B cell (primary cell): ENCODE results near the gene NOCT.

GRCh38 chr4:129092661-129093006, 705 bp downstream of the SCLT1 start:
- PRO-cap = no peak
- CAGE, long polyA plus RNA = no peak

DNA sequence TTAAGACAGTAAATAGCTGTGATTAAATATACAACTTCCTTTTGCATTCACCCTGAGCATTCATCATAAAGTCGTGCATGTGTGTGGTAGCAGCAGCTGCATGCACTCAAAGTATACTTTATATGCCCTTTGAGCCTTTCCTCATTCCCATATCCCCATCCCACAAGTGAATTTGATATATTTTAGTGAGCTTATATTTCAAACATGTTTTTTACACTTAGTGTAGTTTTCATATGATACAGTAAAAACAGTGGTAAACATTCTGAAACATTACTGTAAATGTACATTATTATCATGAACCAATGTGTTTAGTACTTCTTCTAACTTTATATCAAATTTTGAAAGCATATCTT, 959.0 kb downstream of the C4orf33 start:
- PRO-cap = no peak
- CAGE, long polyA plus RNA = no peak

- PRO-cap = no peak
- CAGE, long polyA plus RNA = no peak
Measured at GRCh38 chr4:131727307-131727660, 1421.8 kb upstream of the PCDH10 start.

DNA sequence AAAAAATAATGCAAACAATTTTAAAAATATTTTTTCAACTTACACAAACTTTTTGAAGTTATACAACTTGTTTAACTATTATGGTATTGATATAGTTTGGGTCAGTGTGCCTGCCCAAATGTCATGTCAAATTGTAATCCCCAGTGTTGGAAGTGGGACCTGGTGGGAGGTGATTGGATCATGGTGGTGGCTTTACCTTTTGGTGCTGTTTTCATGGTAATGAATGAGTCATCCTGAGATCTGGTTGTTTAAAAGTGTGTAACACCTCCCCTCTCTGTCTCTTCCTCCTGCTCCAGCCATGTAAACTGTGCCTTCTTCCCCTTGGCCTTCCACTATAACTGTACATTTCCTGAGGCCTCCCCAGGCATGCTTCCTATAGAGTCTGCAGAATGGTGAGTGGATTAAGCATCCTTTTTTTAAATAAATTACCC, 886.5 kb upstream of the PCDH10 start:
- PRO-cap = no peak
- CAGE, long polyA plus RNA = no peak

- PRO-cap = no peak
- CAGE, long polyA plus RNA = no peak
Measured at GRCh38 chr4:133152477-133153114, 3.5 kb downstream of the PCDH10 start.

DNA sequence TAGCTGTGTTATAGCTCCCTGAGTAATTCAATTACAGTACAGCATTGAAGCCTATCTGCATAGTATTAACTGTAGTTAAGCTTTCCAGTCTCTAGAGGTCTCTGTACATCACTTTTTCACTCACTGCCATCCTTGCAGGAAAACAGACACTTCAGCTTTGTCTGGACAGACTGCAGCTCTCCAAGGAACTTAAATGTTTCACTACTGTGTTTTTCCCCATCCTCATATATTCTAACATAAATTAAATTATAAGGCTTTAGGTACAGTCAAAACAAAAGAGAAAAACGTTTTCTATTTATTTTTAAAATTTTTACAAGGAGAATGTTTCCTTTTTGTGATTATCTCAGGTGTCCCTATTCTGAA, 407.9 kb downstream of the PCDH18 start:
- PRO-cap = no peak
- CAGE, long polyA plus RNA = no peak

GRCh38 chr4:137811164-137811549, 278.9 kb upstream of the PCDH18 start:
- PRO-cap = no peak
- CAGE, long polyA plus RNA = no peak

GRCh38 chr4:138390278-138390784, 148.2 kb upstream of the SLC7A11 start:
- PRO-cap = no peak
- CAGE, long polyA plus RNA = no peak

DNA sequence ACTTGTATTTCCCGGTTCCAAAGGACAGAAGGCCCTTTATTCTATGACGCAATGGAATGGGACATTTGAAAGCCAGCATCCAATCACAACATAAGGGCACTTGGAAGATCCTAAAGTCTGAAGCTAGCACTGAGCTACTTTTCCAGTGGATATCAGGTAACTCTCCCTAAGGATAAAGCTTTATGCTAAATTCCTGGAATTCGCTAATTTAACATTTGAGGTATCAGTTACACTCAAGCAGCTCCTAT, 75.5 kb upstream of the NOCT start:
- PRO-cap = no peak
- CAGE, long polyA plus RNA = no peak

GRCh38 chr4:138977519-138977921, 38.1 kb upstream of the NOCT start:
- PRO-cap = unidirectional peak, plus-strand start at chr4:138977729; unidirectional peak, plus-strand start at chr4:138977771
- CAGE, long polyA plus RNA = no peak

GRCh38 chr4:139015575-139016645, at the start of gene NOCT:
TSS of gene NOCT (plus strand) at chr4:139015781.
- PRO-cap = bidirectional peak, plus-strand start at chr4:139015781, minus-strand start at chr4:139015446; unidirectional peak, minus-strand start at chr4:139016247
- CAGE, long polyA plus RNA = no peak

DNA sequence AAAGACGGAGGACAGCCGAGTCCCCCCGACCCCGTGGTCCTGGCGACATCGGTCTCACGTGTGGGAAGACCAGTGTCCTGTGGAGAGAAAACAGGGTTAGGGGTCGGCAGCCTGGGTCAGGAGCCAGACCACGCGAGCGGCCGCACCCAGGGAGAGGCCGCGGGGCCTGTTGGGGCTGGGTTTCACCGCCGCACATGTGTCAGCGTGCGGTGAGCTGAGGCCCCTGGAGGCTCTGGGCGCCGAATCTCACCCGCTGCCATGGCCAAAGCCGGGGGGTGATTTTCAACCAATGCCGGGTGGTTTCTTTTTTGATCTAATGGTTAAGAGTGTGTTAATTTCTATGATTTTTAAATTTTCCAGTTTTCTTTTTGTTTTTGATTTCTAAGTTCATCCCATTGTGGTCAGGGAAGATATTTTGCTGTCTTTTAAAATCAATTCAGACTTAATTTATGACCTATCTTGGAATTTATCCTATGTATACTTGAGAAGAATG, 17.7 kb upstream of the RAB33B start:
- PRO-cap = no peak
- CAGE, long polyA plus RNA = no peak

DNA sequence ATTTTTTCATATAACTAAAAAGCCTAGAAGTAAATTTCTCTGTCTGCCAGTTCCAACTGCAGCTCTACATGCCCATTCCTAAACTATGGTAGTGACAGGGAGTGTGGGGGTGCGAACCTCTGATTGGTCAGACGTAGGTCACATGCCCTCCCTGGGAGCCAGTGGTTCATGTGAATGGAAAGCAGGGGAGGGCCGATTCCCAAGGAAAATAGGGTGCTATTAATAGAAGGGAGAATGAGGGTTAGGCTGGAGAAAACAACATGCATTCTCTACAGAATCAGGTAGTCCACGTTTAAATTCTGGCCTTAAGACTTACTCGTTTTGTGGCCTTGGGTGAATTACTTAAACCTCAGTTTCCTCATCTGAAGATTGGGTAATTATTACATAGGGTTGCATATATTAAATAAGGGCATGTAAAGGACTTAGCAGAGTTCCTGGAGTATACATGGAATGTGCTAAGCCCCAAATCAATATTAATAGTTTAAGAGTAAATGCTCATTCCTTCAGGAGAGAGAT, 7.2 kb downstream of the RAB33B start:
- PRO-cap = no peak
- CAGE, long polyA plus RNA = no peak

- PRO-cap = no peak
- CAGE, long polyA plus RNA = no peak
Measured at GRCh38 chr4:139503042-139503370, 49.1 kb downstream of the RAB33B start.

GRCh38 chr4:139532872-139533426, 23.1 kb downstream of the SETD7 start:
- PRO-cap = no peak
- CAGE, long polyA plus RNA = no peak

- PRO-cap = bidirectional peak, plus-strand start at chr4:139555322, minus-strand start at chr4:139555179; bidirectional peak, plus-strand start at chr4:139555787, minus-strand start at chr4:139555524
- CAGE, long polyA plus RNA = no peak
Measured at GRCh38 chr4:139554877-139556022, 769 bp downstream of the SETD7 start.

DNA sequence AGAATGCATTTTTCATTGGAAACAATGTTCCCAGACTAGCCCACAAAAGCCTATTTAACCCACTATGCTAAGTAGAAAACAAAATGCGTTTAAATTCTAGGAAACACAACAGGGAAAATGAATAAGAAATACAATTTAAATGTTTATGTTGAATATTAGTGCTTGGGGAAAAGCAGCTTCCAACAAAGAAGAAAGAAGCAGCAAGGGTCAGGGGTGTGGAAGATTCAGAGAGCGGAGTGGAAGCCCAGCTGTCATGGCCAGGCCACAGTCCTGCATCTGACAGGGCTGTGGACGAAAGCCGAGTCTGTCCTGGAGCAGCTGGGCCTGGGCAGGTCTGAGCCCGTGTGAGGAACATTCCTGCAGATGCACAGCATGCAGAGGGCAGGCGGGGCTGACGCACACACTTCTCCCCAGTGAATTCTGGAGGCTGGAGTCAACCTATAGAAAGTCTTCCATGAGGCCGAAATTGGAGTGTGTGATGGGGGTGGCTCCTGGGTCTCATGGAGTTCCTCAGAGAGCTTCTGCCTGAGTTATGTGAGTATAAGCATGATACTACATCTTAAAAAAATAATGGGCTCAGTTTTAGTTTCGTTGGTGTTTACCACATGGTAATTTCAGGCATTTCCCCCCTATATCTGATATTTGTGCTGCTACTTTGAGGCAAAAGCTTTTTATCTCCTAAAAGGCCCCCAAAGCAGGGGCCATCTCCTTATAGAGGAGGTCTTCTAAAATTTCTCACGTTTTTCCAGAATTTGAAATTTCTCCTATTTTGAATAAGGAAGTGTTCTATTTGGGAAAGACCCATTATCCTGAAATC, 12.6 kb upstream of the SETD7 start:
- PRO-cap = no peak
- CAGE, long polyA plus RNA = no peak

GRCh38 chr4:139762434-139763180, 97.0 kb downstream of the MGST2 start:
- PRO-cap = no peak
- CAGE, long polyA plus RNA = no peak

DNA sequence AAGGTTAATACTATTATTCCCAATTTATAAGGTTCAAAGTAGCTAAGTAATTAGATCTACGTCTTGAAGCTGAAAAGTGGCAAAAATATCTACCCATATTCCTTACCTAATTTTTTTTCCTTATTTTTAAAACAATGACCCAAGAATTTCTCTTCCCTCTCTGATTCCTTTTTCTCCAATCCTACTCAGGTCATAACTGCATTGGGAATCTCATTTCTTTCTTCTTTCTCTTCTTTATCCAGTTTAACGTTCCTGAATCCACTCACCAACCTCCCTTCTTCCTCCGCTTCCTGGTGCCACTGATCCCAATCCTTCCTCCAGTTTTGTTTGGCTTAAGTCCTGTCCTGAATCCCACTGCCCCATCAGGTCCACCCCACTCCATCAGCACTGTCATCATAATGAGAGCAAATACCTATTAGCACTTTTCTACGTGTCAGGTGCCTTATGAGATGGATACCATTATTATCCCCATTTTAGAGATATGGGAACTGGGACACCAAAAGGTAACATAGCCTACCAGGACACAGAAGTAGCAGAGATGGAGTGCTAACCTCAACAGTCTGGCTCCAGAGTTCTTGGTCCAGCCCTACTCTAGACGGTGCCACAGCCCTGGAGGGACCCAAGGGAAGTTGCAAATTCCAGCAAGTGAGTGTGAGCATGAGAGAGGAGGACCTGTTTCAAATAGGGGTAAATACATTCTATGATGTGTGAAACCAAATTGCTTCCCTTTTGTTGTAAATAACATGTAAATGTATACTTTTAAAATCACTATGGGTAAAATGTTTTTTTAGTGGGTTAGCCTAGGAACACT, 132.3 kb downstream of the MAML3 start:
- PRO-cap = no peak
- CAGE, long polyA plus RNA = no peak

DNA sequence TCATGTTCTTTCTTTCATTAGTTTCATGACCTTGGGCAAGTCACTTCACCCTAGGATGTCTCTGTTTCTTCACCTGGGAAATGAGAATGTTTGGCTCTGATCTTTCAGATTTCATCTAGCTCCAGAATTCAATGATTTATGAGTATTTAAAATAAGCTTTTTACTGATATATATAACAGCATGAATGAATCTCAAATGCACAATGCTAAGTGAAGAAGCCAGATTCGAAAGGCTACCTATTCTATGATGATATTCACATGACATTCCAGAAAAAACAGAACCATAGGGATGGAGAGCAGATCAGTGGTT, 64.6 kb downstream of the MAML3 start:
- PRO-cap = no peak
- CAGE, long polyA plus RNA = no peak